ENCODE measurements around a stretch of chr6.

- RRBS: 0% methylated on average over 4 of the region's 30 CpGs
Measured at GRCh38 chr6:133953540-133954819, 956 bp downstream of the TBPL1 start.

DNA sequence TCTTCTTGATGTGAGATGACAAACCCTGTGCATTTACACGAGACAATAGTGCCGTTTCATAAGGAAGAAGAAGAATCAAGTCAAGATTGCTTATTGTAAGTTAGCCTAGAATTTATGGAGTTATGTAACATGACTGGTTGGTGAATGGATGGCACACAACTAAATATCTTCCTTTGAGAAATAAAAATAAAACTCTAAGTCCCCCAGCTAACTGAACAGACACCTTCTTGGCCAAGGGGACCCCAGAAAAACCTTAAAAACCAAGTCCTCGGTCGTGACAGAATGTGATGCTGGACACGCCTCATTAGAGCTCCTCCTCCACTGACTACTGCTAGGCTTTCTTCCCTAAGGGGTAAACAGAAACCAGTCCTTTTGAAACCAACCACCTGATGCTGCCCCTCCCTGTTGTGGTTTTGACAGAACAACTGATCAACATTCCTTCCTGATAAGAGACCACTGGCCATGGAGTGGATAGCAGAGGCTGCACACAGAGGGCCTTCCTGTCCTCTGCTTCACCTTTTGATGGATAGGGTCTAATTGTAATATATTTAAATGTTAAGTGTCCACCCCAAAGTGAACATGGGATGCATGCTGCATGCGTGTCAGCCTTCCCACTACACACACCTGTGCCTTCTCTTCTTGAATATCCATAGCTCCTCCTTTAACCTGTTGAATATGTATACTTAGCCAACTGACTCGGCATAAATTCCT, 27.7 kb upstream of the SLC2A12 start:
- RRBS: no CpG with 5 or more reads among the region's 7 CpGs

GRCh38 chr6:134249381-134249931, 68.5 kb downstream of the SGK1 start:
- RRBS: no CpG with 5 or more reads among the region's 5 CpGs

DNA sequence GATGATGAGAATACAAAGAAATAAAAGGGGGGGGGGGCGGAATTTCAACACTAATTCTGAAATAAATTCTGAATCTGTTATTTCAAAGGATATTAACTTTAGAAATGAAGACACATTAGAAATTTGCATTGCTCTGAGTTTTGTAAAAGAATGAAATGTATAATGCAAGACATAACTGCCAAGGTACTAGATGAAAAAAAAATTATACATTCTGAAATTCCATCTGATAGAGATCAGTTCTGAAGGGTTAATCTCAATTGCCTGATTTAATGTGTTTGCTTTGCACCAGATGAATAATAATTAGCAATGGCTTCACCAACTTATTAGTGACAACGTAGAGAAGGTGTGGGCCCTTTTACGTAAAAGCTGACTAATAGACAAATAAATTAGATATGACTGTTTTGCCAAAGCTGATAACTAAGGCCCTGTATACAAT, 11.0 kb downstream of the SGK1 start:
- RRBS: no CpG with 5 or more reads among the region's 3 CpGs

DNA sequence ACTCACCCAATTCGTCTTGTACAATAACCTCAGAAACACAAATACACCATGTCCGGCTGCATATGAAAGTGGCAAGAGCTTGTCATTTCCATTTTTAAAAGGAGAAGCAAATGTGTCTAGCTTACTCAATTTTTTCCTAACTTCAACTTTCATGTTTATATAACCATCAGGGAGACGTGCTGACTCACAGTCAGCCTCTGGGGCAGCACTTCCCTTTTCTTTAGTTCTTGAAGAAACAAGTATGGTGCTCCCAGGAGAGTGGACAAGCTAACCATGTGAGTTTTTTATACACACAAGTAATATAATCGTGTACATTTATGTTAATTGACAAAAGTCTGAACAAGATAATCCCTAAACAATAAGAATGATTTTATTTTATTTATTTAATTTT, 55.5 kb upstream of the SGK1 start:
- RRBS: no CpG with 5 or more reads among the region's 4 CpGs

DNA sequence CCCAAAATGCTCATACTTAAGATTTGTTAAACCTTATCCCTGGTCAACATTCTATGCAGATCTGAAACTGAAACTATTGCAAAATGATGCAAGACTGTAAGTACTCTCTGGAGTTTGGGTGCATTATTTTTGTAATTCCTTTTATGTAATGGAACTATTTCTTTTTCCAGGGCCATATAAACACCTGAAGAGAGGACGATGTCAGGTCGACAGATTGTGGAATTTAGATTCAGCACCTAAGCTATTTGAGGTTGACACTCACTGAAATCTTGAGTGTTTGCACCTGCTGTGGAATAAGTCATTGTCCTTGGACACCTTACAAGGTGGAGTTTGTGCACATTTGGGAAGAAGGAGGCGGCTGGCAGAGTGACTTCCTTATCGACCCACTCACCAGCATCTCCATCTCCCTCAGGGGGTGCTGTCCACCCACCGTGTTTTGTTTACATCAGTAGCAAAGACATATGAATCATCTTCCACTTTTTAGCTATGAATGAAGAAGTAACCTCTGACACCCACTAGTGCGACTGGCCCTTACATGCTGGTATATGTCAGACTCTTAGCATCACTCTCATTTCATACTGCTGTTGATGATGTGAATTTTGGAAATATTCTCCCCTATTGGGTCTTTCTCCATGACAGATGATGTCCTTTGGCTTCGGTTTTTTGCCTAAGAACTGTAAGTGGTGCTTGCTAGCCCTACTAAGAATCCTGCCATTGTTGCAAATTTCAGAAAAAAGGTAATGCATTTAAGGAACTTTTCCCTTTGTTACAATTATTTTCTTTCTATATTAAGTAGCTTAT, 119.4 kb upstream of the SGK1 start:
- RRBS: no CpG with 5 or more reads among the region's 7 CpGs

DNA sequence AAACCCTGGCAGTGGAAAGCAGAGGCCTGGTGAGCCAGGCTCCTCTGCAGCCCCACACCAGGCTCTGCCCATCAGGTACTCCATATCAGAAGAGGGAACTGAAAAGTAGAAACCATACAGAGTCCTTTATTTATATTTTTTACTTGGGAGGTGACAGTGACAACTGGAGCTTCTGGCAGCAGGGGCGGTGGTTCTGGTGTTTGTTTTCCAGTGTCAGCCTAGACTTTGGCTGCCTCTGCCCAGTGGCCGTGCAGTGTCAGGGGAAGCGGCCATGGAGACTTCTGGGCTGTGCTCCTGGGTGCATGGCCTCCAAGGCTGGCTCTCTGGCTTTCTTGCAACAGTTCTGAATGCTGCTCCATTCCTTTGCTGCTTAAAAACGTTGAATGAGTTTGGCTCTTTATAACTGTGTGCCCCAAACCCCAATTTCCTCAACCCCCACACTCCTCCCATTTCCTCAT, 140.9 kb upstream of the SGK1 start:
- RRBS: no CpG with 5 or more reads among the region's 4 CpGs

DNA sequence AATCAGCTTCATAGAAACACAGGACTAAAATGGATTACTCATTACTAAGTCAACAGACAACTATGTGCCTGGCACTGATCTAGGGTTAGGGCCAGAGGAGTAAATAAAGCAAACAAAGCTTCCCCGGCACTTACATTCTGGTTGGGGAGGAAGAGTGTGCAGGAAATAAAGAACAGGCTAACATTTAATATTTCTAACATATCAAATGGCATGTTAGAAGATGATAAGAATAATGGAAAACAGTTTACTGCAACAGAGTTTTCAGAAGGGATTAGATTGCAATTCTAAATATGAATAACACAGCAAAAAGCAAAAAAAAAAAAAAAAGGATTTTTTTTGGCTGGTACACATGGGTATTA, 149.3 kb upstream of the SGK1 start:
- RRBS: no CpG with 5 or more reads among the region's 1 CpG

GRCh38 chr6:134491420-134491943, 173.6 kb upstream of the SGK1 start:
- RRBS: no CpG with 5 or more reads among the region's 3 CpGs

DNA sequence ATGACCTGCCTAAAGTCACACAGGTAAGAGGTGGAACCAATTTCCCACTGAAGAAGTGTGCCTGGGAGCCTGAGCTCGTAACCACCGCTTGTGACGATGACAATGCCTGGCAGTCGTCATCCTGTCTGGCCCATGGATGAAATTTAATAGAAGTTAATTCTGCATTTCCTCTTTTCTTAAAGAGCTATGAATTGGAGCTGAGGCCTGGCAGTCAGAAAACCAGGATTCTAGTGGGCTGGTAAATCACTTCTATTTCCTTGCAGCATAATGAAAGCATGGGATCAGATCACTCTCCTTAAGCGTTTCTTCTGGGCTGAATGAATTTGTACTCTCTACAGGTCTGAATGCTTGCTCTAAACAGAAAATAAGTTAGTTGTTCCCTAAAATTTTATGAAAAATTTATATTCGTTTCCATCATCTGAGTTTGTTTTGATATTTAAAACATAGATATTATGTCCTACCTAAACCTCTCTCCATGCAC, 200.0 kb upstream of the SGK1 start:
- RRBS: no CpG with 5 or more reads among the region's 6 CpGs

- RRBS: no CpG with 5 or more reads among the region's 5 CpGs
Measured at GRCh38 chr6:134520309-134520767, 202.4 kb upstream of the SGK1 start.

GRCh38 chr6:134621698-134622076, 303.8 kb upstream of the SGK1 start:
- RRBS: no CpG with 5 or more reads among the region's 2 CpGs

DNA sequence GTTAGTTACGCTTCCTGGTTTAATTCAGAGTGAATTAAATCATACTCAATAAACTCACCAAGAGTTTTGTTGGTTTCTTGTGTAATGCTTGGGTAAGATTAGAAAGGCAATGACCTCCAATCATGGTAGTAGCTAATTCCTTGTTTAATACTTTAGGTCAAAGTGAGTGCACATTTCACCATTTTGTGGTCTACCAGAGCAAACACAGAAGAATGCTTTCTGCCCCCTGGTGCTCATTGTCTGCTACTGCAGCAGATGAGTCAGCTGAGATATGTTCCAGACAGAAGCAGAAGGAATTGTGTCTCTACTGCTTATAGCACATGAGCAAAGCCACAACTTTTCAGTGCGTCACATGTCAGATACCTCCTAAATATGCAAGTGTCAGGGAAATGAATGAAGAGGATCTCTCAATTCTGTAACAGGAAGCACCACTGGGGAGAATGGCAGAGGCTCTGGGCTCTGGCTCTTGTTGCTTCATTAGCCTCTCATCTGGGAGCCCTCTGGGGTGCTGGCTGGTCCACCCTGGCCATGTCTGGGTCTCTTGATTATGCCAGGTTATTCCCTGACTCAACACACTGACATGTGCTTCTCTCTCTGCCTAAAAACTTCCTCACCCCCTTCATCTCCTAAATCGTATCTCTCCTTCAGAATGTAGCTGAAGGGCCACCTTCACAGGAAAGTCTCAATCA, 308.9 kb downstream of the ALDH8A1 start:
- RRBS: no CpG with 5 or more reads among the region's 3 CpGs

- RRBS: no CpG with 5 or more reads among the region's 2 CpGs
Measured at GRCh38 chr6:134896749-134897248, 53.1 kb downstream of the ALDH8A1 start.

DNA sequence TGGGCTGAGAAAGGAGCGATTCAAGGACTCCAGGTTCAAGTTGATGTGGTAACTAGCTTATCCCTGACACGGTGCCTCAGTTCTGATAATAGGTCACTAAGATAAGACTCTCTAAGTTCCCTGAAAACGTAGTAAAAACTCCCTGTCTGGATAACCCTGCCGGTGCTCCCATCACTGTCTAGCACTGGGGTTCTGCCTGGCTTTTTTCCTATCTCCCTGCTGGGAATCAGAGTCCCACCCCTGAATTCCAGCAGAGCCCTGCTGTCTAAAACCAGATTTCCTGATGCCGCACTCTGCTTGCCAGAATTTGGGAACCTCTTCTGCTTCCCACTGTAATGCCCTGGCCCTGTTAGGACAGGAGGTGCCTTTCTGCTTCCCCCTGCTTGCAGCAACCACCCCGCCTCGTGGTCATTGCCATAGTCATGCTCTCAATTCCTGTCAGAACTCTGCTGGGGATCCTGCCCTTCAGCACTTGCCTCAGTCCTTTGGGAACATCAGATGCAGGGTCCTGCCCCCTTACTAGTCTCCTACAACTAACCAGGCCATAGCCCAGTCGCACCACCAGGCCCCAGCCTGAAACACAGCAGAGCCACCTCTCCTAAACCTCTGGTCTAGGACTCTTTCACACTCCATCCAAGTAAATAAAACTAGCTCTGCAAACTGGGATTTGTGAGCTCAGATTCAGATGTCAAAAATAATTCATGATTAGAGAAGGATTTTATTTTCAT, 47.5 kb downstream of the ALDH8A1 start:
- RRBS: no CpG with 5 or more reads among the region's 8 CpGs

- RRBS: no CpG with 5 or more reads among the region's 3 CpGs
Measured at GRCh38 chr6:135128549-135128844, 52.6 kb upstream of the MYB start.

DNA sequence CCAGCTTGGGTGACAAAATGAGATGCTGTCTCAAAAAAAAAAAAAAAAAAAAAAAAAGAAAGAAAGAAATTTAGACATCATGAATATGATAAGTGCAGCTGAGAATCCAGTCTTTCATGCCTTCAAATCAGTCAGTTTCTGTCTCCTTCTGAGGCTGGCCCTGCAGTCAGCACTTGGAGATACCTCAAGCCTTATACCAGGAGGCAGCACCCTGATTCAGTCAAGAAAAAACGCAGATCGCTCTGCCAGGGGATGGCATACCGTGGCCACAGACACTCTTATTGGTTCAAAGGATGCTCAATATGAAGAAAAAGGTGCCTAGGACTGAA, 17.9 kb upstream of the MYB start:
- RRBS: no CpG with 5 or more reads among the region's 3 CpGs

DNA sequence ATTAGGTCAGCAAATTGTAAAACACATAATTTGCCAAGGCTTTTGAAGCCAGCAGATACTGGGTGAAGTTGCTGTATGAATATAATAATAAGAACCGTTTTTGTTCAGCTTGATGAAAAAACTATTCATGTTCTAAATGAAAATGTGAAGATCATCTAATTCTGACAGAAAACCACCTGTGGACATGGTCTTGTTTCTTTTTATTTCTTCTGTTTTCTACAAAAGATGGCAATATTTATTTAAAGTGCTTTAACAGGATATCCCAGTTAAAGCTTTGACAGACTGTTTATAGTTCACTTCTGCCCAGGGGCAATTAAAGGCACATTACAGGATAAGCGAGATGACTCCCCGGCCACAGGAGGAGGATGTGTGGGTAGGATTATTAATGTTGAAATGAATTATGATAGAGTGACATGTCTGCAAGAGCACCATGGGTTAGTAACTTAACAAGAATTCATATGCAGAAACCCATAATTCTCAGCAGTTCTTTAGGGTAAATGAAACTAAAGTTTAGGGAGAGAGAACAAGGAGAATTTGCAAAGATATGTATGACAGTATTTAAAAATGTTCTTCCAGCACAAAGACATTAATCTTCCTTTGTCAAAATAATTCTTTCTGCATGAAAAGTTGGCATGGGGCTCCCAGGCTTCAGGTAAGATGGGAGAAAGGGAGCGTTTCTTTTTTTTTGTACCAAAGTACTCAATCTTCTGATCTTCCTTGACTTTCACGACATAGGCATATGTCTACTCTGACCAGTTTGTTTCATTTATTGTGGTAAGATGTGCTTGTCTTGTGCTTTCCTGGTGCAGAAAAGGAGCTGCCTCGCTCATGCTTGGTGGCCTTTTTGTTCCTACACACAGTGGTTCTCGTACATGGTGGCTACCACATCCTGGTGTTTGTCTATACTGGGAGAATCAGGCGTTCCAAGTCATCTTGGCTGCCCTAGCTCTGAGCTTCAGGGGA, 31.4 kb downstream of the MYB start:
- RRBS: no CpG with 5 or more reads among the region's 8 CpGs

GRCh38 chr6:135250671-135251321, 69.7 kb downstream of the MYB start:
- RRBS: no CpG with 5 or more reads among the region's 10 CpGs

DNA sequence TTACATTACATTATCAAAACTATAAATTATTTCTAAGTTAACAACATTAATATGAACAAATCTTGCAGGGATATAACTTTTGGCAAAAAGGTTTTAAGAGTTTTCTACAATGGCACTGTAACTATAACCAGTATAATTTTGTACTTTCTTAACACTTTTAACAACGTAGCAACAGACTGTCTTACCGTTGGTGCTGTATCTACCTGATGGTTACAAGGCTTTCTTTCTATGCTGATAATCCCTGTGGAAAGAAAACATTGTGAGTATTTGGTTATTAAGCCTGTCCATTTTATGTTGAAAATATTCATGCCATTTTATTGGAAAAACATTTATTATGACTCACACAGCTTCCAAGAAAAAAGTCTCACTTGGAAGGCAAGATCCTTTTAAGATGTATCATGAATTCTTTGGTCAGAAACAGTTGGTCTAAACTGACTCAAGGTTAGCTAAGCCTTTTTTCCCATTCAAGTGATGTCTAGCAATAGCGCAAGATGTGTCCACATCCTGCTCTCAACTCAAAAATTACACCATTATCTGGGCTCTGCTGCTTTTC, 139.5 kb downstream of the AHI1 start:
- RRBS: no CpG with 5 or more reads among the region's 3 CpGs